Psoas muscle (tissue), 2 donors: ENCODE measurements around the genes FGFR1OP2 and DDX11.

DNA sequence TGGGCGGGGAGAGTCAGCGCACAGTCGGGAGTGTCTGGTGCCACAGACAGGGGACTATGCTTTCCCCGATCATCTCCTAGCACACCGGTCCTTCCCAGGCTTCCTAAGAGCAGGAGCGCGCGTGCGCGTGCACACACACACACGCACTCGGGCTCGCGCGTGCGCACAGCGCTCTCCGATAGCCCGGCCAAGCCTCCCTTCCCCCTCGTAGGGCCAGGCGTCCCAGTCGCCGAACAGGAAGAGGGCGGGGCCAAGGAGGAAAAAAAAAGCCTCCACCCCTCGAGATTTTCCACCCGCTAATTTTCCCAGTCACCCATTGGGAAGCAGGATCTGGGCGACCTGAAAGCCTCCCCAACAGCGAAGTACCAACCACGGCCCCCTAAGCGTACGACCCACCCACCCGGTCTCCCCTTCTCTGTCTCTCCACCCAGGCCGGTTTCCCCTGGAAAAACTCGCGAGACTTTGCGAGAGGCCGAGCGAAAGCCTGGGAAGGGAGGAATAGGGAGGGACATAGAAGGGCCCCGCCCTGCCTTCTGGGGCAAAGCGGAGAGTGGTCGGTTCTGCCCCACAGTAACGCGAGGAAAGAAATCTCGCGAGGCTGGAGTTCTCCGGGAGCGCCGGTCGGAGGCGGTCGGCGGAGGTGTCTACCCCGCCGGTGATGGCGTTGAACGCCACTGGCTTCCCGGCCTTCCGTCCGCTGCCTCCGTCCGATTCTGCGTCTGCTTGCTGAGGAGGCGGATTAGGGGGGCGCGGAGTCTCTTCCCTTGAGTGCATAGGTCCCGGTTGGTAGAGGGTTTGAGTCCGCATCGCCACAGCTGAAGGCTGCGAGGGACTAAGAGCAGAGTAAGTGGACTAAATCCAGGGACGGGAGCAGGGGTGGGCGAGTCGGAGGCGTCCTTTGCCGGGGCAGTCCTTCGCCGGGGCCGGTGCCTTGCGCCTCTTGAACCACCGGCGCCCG, at the start of gene FGFR1OP2:
FGFR1OP2 (plus strand) TSS at position 603 of the 958 bp plus-strand sequence.
- PRO-cap, 2 experiments = peak in 2 of 2 experiments; most common plus-strand start position 603 of the sequence (in 2); most common minus-strand start position 105 of the sequence (in 2)

- PRO-cap, 2 experiments = no peak in any of the 2 experiments
Measured at GRCh38 chr12:27640371-27640957, 55.8 kb upstream of the REP15 start.

DNA sequence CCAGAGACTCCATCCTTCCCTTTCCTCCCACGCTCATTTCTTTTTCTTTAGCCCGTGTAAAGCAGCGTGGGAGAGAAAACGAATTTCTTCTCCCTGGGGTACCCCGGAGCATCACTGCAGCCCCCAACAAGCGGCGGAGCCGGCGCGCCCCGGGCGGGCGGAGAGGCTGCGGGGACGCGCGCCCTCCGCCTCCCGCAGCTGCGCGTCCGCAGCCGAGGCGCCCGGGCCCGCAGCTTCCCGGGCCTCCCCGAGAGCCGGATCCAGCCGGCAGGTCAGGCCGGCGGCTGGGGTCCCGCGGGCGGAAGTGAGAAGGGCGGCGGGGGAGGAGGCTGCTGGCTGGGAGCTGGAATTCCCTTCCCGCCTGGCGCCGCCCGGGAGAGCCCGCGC, 352 bp upstream of the KLHL42 start:
- PRO-cap, 2 experiments = peak in 2 of 2 experiments; most common plus-strand start position 310 of the sequence (in 1); most common minus-strand start position 260 of the sequence (in 2)

- PRO-cap, 2 experiments = no peak in any of the 2 experiments
Measured at GRCh38 chr12:27791429-27792238, 11.6 kb upstream of the MANSC4 start.

- PRO-cap, 2 experiments = no peak in any of the 2 experiments
Measured at GRCh38 chr12:28202636-28203233, 12.5 kb downstream of the CCDC91 start.

- PRO-cap, 2 experiments = no peak in any of the 2 experiments
Measured at GRCh38 chr12:28640472-28640739, 450.1 kb downstream of the CCDC91 start.

DNA sequence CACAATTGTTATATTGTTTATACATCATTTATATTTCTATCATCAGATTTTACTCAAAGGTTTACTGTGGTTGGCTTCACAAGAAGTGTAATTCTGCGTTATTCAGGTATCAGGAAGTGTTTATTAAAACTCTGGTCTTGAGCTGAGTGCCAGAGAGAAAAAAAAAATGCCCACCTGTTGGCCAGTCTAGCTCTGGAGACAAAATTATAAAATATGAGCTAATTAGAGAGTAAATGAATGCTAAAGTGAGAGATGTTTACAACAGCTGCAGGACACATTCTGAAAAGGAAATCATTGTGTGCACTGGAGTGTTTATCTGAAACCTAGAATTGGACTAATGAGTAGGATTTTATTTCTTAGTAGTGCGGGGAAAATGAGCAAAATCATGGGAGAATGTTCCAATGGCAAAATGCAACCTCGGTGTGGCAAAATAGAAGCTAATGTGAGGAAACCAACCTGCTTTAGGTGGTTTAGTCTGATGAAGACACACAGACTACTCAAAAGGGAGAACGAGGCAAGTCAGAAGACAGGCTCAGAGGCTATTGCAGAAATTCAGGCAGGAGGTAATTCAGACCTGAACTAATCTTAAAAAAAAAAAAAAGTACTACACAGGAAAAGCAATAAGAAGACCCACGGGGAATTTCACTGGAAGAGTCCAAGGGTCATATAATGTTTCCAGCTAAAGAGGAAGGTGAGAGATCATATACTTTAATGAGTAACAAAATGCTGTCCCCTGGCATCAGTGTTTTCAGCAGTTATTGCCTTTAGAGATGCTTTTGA, 59.6 kb downstream of the FAR2 start:
- PRO-cap, 2 experiments = no peak in any of the 2 experiments

DNA sequence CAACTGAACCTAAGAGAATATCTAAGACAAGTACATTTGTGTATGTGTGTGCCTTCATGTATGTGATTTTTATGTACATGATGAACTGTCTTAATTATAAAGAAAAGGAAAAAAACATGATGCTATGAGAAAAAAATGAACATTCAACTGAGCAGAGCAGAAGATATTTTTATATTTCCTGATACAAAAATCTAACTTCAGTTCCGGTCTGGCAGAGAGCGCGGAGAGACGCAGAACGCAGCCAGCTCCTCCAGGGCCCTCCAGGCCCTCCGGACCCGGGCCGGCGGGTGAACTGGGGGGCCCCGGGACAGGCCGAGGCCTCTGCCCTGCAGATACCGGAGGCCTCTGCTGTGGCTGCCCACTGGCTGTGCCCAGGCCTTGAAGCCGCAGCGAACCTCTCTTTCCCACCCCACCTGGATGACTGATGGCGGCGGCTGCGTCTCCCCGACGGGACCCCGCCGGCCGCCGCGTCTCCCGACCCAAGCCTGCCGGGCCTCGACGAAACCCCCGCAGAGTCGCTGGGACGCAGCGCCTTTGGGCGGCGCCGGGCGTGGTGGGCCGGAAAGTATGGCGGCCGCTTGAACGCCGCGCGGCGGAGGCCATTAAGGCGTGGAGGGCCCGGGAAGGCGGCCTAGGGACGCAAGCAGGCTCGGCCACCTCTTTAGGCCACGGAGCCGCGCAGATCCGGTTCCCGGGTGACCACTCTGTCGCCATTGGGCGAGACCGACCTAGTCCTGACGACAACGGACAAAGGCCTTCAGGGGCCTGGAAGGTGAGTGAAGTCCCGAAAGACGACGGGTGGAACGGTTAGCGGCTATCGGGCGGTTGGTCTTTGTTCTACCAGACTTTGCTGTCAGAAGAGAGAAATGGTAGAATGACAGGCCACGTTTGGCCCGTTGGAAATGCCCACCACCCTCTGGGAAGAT, 8.4 kb upstream of the ERGIC2 start:
- PRO-cap, 2 experiments = peak in 1 of 2 experiments; most common plus-strand start position 220 of the sequence (in 1)

- PRO-cap, 2 experiments = no peak in any of the 2 experiments
Measured at GRCh38 chr12:29603994-29604612, 106.6 kb upstream of the OVCH1 start.

DNA sequence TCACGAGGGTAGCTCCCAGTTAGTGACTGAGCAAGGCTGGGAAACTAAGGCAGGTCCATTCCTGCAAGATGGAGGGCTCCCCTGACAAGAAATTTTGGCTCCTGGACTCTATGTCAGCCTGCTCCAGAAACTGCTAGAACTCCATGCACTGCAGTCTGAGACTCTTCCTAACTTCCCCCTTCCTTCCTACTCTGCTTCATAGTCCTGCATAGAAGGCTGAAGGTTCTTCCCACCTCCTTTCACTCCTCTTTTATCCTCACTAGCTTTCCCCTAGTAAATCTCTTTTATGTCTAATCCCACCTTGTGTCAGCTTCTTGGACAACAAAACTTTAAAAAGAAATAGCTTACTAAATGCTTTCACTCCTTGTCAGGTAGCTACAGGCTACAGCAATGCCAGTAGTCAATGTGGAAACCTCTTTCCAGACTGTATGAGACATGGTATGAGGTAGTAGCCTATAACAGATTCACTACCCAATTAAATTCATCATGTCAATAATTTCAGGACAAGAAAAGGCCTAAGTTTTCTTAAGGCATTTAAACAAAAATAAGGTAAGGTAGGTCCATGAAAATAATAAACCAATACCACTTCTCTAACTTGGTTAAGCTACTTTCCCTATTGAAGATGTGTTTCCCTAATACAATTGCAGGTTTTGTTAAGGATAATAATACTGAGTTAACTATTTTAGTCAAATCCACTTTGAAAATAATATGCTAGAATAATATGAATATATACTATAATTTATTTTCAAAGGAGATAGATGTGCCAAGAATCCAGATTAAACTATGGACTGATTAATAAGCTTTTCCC, 82.2 kb downstream of the TMTC1 start:
- PRO-cap, 2 experiments = no peak in any of the 2 experiments

DNA sequence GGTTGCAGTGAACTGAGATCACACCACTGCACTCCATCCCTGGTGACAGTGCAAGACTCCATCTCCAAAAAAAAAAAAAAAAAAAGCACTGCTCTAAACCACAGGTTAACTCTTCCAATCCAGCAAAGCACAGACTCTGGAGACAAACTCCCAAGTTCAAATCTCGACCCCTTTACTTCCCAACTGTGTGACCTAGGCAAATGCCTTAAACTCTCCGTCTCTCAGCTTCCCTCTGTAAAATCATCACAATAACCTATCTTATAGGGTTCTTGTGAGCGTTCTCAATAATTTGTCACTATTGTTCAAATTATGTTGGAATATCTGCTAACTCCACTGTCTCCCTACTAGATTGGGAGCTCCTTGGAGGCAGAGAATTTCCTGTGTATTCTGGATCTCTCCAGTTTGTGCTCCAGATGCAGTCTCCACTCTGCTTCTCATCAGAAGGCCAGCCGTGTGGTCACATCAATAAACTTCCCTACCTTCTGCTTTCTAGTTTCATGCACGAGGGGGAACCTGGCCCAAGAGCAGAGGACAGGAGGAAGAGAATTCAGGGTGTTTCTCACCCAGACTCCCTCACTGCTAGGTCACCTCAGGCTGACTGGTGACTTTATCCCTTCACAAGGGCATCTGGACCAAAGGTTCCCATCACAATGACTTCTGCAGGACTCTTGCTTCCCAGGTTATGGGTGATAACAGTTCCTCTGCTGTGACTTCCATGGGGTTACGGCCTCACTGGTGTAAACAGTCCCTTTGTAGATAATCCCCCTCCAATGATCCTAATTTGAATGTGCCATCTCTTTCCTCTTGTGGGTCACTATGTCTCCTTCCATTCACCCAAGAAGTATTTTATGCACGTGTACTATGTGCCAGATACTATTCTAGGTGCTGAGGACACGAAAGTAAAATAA, 54.6 kb downstream of the TMTC1 start:
- PRO-cap, 2 experiments = no peak in any of the 2 experiments

GRCh38 chr12:30794827-30795084, 40.0 kb upstream of the CAPRIN2 start:
- PRO-cap, 2 experiments = no peak in any of the 2 experiments

GRCh38 chr12:31073448-31074610, at the start of gene DDX11:
DDX11 (plus strand) TSS chr12:31073860.
- PRO-cap, 2 experiments = peak in 1 of 2 experiments; most common plus-strand start chr12:31073842 (in 1); most common minus-strand start chr12:31073799 (in 1)

GRCh38 chr12:31083759-31084135, 10.1 kb downstream of the DDX11 start:
- PRO-cap, 2 experiments = no peak in any of the 2 experiments

DNA sequence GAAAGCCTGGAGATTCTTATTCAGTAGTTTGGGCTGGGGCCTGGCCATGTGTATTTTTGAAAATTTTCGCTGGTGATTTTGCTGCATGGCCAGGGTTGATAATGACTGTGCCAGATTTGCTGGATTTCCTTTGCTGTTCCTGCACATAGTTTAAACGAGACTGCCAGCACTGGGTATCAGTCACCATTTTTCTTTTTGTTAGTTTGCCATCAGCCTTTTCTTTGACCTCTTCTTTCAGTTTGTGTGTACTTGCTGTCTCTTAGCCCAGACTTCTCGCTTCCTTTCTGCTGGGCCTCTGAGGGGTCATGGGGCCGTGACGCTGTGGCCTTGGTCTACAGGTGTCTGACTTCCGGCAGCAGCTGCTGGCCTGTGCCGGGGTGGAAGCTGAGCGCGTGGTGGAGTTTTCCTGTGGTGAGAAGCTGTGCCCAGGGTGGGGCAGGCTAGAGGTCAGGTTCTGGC, 26.7 kb downstream of the DDX11 start:
- PRO-cap, 2 experiments = no peak in any of the 2 experiments

DNA sequence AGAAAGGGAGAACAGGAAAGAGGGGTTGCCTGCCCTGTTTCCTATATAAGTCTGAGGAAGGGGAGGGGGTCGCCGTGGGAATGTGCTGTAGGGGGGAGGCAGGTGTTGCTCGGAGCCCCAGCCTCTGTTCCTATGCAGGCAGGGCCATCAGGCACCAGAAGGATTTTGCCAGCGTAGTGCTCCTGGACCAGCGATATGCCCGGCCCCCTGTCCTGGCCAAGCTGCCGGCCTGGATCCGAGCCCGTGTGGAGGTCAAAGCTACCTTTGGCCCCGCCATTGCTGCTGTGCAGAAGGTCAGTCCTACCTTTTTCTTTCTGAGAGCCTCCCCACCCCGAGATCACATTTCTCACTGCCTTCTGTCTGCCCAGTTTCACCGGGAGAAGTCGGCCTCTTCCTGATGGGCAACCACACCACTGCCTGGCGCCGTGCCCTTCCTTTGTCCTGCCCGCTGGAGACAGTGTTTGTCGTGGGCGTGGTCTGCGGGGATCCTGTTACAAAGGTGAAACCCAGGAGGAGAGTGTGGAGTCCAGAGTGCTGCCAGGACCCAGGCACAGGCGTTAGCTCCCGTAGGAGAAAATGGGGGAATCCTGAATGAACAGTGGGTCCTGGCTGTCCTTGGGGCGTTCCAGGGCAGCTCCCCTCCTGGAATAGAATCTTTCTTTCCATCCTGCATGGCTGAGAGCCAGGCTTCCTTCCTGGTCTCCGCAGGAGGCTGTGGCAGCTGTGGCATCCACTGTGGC, 29.9 kb downstream of the DDX11 start:
- PRO-cap, 2 experiments = no peak in any of the 2 experiments

- PRO-cap, 2 experiments = no peak in any of the 2 experiments
Measured at GRCh38 chr12:31121071-31121716, 47.5 kb downstream of the DDX11 start.

DNA sequence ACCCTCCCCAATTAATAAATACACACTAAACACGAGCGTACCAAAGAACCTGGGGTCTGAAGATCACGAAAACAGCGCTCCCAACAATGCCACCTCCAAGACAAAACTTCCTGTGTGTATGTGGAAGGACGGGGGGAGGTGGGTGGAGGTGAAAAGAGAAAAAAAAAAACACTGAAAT, 266 bp downstream of the SINHCAF start:
- PRO-cap, 2 experiments = no peak in any of the 2 experiments

DNA sequence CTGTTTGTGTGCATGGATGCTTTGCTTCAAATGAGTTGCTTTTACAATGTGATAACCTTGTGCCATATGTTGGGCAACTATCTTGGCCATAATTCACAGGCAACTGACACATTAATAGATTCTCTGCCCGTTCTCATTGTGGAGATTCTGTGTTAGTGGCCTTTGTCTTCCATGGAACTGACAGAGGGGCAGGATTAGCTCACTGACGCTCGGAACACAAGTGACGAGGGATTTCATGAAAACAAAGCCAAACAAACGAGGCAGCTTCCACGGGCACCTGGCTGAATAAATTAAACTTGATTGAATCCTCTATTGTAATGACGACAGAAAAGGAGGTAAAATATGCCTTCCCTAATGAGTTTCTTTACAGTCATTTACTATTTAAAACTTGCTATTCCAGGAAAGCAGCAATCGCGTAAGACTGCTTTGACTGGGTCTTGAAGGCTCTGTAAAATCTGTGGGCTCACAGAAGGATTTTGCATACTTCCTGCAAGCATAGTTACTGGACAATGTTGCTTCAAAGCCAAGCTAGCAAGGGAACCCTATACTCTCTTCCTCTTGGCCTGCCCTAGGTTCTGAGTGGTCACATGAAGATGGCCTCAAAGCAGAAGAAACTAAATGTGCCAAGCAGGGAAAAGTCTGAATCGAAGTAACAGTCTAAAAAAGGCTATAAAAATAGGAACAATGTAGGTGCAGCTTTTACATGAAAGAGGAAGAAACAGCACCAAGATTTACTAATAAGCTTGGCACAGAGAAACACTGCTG, 28.0 kb upstream of the SINHCAF start:
- PRO-cap, 2 experiments = no peak in any of the 2 experiments

GRCh38 chr12:31370774-31371785, 45.1 kb upstream of the SINHCAF start:
- PRO-cap, 2 experiments = no peak in any of the 2 experiments